Vermiform appendix (tissue), 1 donor: ENCODE measurements around the gene PPP1R2.

GRCh38 chr3:194313589-194313993, 37.5 kb downstream of the CPN2 start:
- PRO-cap, result no peak

GRCh38 chr3:194395992-194396681, 2.9 kb downstream of the GP5 start:
- PRO-cap, result bidirectional peak, plus-strand start at chr3:194396499, minus-strand start at chr3:194396304

- PRO-cap, result no peak
Measured at GRCh38 chr3:194413508-194414117, 14.5 kb upstream of the GP5 start.

DNA sequence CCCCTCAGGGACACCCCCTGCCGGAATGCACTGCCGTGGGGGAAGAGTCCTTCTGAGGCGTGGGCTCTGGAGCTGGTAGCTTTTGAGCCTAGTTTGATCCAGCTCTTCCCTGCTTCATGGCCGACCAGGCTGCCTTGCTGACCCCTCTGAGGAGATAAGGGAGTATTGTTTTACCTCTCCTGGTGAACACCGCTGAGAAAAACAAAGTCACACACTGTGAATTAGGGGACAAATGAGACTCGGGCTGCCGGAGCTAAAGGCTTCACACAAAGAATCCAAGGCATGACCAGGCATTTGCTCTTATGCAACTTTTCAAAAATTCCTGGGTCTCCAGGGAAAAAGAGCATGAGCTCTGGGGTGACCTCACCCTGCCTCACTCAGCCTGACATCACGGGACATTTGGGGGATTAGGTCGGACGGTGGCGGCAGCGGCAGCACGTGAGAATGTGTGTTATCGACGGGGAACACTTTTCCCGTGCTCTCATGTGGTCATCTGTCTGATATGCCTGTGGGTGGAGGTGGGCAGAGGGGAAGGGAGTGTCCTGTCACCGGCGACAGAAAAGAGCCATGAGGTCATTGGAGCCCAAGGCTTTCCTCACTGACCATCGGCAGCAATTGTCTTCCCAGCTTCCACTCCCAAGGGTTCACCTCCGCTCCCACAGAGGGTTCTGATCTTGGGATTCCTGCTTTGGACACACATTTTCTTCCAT, 61.0 kb downstream of the TMEM44 start:
- PRO-cap, result bidirectional peak, plus-strand start at position 586 of the sequence, minus-strand start at position 275 of the sequence

GRCh38 chr3:194779728-194780277, 94.1 kb downstream of the FAM43A start:
- PRO-cap, result no peak

- PRO-cap, result no peak
Measured at GRCh38 chr3:194879925-194880451, 194.3 kb downstream of the FAM43A start.

GRCh38 chr3:195102696-195103063, 168.3 kb downstream of the XXYLT1 start:
- PRO-cap, result no peak

GRCh38 chr3:195106236-195106721, 164.7 kb downstream of the XXYLT1 start:
- PRO-cap, result no peak

DNA sequence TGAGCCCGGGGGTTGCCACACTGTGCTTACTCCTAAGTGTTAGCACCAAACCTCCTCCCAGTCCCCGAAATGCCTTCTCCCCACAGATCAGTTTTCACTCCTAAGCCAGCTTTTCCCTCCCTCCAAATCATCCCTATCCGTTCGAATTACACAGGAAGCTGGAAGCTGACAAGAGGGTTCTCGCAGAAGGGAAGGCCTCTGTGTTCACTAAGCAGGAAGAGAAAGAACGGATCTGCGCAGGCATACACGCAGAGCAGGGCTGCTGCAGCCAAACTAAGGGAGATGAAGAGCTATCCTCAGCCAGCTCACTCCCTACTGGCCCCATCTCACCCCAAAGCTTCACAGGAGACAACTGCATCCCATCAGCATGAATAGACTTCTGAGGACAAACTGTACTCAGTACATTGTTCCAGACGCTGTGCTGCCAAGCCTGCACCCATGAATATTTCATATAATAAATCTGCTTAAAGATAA, 32.3 kb downstream of the XXYLT1 start:
- PRO-cap, result no peak

- PRO-cap, result no peak
Measured at GRCh38 chr3:195252936-195253633, 17.9 kb downstream of the XXYLT1 start.

DNA sequence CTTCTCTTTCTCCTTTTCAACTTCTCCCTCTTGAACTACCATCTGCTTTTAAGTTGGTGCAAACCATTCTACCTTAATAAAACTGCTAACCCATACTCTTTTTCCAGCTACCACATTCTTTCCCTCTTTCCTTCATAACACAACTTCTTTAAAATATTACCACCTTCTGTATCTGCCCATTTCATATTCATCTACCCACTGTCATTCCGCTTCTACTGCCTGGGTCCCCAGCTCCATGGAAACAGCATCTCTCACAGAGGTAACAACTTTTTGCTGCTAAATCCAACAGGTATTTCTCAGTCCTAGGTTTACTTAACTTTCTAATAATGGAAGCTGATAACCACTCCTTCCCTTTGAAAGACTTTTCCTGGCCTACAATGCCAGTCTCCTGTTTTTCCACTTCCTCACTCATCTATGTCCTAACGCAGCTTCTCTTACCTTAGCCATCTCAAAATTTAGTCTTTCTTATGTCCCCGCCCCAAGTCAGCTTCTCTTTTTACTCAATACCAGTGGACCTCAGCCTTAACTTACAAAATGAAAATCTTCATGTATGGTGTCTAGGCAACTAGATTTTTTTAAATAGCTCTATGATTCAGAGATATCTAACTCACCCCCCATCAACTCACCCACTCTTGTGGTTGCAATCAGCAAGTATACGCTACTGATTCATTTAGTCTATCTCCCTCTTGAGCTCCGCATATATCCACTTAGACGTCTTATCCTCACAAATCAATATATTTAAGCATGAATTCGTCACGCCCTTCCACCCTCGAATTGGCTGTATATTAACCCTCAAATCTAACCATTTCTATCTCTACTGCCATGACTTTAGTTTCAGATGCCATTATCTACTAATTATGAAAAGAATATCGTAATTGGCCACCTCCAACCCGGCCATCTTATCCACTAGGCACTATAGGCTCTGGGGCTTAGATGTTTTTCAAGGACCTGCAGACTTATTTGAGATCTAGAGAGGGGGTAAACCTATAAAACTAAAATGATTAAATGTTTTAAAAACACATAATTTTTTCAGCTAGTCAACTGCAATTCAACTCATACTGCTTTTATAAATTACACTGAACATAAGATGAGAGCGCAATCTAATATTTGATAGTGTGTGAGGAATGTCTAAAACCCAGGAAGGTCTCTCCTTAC, 58.9 kb upstream of the XXYLT1 start:
- PRO-cap, result no peak

DNA sequence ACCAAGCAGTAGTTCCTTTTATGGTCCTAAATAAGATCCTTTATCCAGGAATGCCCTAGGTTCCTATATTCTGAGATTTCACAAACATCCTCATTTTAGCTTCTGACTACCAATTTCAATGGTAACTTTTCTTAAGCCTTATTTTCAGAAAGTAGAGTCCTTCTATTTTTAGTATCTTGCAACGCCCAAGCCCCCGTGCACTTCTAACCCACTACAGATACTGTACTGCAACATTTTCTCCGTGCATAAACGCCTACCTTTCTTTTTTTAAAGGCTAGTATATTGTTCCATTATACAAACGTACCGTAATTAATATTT, 1.3 kb downstream of the PPP1R2 start:
- PRO-cap, result no peak

DNA sequence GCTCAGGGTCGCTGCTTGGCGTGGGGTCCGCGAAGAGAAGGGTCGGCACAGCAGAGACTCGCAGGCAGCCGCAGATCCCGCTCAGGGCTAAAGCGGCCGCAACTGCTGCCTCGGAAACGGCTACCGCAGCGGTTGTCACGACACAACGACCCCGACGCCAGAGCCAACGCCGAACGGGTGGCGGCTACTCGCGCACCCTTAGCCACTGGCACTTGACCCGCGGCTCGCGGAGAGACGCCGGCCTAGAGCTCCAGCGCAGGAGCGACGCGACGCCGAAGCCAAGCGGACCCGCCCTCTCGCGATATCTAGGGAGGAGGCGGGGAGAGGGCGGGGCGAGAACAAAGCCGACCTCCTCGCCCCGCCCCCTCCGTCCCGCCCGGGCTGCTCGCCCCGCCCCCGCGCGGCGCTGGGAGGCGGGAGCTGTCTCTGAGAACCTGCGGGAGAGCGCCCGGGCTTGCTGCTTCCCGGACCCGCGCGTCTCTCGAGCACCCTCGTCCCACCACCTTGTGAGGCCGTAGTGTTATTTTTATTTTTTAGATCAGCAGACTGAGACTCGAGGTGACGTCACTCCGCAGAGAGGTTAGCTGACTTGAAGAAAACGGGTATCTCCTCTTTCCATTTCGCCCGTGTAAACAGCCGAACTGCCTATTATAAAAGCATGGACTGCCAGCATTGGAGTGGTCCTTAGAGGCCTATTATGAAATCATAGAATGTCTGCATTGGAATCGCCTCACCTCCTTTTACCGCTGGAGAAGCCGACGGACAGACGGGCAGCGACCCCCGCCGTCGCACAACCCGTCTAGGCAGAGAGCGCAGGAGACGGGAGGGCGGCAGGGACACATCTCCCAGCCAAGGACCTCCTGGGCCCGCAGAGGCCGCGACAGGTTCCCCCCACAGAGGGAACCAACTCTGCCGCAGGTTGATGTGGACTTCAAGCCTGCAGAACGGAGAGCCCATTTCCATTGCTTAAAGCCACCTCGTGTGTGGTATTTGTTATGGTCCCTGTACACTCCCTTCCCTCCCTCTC, at the start of gene PPP1R2:
Gene PPP1R2 (minus strand): TSS at position 279 of the 1,027 bp plus-strand sequence.
- PRO-cap, result bidirectional peak, plus-strand start at position 429 of the sequence, minus-strand start at position 277 of the sequence

- PRO-cap, result bidirectional peak, plus-strand start at chr3:195635098, minus-strand start at chr3:195635032
Measured at GRCh38 chr3:195634538-195635212, 50.9 kb upstream of the APOD start.

DNA sequence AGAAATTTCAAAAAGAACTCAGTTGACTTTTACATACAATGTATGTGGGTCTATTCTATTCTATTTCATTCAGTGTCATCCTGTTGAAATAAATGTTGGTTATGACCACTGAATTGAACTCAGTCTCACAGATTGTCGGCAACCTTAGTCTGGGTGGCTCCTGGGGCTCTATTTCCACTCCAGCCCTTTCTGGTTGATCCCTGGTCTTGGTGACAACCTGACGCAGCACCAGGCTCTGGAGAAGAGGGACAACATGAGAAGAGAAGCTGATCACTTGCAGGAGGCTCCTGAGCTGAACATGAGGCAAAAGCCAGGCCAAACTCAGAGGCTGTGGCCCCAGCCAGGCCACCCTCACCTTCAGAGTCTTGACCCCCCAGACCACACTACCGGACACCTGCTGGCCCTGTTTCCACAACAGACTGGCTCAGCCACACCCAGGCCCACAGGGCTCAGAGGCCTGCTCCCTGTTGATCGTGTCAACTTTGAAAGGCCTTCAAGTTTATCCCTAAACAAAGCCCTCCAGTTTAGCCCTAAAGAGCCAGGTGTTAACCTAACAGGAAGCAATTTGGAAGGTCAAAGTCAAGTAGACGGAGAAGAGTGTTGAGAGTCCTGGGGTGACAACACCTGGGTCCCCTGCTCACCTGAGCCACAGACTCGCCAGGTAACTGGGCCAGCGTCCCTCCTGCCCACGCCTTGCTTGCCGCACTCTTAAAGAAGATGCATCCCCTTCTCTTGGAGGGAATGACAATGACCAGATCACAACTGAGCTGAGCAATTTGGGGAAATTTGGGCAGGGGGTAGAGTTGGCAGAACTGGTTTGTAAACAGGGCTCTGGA, 15.5 kb upstream of the MUC20 start:
- PRO-cap, result unidirectional peak, plus-strand start at position 594 of the sequence

- PRO-cap, result no peak
Measured at GRCh38 chr3:195807599-195808309, 4.0 kb downstream of the MUC4 start.

- PRO-cap, result no peak
Measured at GRCh38 chr3:195893660-195894155, 14.6 kb downstream of the TNK2 start.

DNA sequence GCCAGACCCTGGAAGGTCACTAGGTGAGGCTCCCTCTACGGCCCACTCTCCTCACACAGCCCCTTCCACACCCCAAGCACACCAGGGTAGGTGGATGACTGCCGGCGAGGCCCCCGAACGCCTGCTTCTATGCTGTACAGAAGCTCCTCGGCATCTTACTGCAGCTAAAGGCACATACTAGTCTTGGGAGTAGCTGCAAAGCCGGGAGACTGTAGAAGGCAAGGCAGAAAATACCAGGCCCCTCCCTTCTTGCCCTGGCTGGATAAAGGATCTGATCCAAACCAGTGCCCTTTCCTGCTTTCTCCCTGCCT, 12.0 kb downstream of the TNK2 start:
- PRO-cap, result no peak

DNA sequence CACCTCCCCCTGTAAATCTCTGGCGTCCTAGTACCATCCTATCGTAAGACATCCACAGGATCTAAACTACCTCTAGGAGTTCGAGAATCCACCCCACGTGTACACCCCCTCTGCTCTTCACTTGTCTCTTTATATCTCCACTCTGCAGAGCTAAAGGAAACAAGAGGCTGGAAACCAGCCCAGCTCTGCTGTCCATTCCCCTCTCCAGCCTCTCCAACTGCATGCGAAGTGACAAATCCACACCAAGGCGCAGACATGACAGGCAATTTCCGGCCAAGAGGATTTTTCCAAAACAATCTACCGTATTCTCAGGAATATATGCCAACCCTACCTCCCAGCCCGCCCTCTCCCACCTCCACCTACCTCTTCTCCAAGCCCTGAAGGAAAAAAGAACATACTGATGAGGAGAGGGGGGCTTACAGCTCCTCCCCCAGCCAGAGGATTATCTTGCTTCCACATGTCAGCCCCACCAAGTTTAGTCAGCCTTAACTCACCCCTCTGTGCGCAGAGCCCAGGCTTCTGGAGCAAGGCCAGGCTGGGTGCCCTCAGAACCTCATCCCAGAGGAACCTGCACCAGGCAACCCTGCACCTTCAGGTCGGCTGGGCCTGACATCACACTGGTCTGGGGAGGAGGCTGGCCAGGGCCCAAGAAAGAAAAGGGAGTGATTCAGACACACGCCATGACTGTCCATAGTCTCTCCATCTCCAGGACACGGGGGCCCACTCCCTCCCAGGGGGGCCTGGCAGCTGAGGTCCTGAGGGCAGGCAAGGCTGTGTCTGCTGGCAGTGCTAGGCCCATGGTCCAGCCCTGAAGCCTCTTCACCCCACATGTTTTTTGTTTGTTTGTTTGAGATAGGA, 11.4 kb downstream of the TNK2 start:
- PRO-cap, result unidirectional peak, minus-strand start at position 219 of the sequence

DNA sequence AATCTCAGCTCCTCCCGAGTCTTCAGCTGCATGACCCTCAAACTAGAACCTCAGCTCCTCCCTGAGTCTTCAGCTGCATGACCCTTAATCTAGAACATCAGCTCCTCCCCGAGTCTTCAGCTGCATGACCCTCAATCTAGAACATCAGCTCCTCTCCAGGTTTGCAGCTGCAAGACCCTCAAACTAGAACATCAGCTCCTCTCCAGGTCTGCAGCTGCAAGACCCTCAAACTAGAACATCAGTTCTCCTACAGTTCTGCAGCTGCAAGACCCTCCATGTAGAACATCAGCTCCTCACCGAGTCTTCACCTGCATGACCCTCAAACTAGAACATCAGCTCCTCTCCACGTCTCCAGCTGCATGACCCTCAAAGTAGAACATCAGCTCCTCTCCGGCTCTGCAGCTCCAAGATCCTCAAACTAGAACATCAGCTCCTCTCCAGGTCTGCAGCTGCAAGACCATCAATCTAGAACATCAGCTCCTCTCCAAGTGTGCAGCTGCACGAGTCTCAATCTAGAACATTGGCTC, 34.4 kb upstream of the TNK2 start:
- PRO-cap, result no peak